H4 (cell line): Measurements from ENCODE around the genes BATF2, ZFPL1 and SYVN1.

DNA sequence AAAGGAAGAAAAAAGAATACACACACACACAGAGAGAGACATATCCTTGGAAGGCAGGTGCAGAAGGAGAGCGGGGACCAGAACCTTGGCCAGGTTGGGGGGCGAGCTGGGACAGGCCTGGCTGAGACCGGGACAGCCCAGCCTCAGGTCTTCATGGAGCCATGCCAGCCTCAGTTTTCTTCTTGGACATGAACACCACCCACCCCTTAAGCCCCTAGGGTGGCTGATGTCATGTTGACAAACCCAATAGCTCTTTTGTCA is 21.9 kb upstream of the SLC22A11 start:
- RAMPAGE, long total RNA, result no peak

DNA sequence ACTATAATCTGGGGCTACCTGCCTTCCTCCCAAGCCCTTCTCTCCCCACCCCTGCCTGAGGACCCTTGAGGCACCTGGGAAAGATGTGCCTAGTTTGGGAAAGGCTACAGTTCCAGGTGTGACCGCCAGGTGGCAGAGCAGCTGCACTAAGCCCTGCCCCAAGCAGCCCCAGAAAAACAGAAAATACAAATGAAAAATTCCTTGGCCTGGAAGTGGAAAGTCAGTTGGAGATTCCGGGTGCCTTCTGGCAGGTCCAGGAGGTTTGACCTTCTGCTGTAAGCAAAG is 2.3 kb upstream of the SLC22A11 start:
- RAMPAGE, long total RNA, result no peak

DNA sequence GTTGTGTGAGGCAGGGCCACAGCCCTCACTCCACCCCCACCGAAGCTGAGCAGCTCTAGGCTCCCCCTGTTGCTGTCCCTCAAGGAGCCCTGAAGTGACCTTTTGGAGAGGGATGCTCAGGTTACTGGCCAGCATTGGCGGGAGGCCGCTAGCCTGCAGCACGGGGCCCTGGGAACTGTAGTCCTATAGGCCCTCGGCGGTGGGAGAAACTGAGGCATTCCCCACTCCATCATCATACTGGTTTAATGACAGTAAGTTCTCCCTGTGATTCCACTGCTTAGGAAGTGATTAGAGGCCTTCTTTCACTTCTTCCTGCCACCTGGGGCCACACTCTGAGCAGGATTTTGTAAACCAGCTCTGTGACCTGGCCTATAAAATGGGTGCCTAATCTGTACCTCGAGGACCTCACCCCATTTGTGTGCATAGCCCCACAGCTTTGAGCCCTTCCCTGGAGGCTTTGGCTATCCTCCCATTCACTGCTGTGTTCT is 729 bp upstream of the PYGM start:
- RAMPAGE, long total RNA, result no peak

GRCh38 chr11:64763815-64764930 is 4.4 kb upstream of the PYGM start:
- RAMPAGE, long total RNA, result no peak

DNA sequence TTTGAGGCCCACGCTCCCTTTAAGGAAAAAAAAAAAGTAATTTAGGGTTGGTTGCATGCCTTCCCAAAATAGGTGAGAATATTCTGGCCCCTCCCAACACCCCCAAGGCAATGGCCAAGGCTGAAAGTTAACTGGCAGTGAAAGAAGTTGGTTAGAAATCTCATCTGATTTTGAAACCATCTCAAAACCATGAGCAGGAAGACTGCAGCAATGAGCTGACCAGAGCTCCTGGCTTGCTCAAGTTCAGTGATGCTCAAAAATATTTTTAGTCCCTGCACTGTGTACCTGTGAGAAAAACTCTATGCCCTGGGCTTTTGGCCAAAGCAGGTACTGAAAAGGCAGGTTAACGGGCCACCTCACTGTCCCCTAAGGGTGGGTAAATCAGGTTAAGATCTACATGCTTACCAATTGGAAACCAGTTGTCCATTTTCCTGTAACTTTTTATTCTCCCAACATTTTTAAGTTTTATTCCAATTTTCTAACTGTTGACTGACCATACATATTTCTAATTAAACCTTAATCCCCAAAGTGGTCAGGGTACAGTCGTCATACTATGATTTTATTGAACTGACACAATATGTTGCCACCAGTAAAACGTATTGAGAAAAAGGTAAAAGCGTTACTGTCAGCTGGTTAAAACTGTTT is 5.4 kb downstream of the SF1 start:
- RAMPAGE, long total RNA, result no peak

- RAMPAGE, long total RNA, result no peak
Measured at GRCh38 chr11:64849214-64850034, 5.0 kb upstream of the CDC42BPG start.

- RAMPAGE, long total RNA, result no peak
Measured at GRCh38 chr11:64853474-64854213, 9.2 kb upstream of the CDC42BPG start.

GRCh38 chr11:64876512-64877370 is 1.7 kb downstream of the EHD1 start:
- RAMPAGE, long total RNA, result no peak

- RAMPAGE, long total RNA, result no peak
Measured at GRCh38 chr11:64878741-64879583, 541 bp upstream of the EHD1 start.

- RAMPAGE, long total RNA, result no peak
Measured at GRCh38 chr11:64913977-64914261, 3.1 kb downstream of the ATG2A start.

DNA sequence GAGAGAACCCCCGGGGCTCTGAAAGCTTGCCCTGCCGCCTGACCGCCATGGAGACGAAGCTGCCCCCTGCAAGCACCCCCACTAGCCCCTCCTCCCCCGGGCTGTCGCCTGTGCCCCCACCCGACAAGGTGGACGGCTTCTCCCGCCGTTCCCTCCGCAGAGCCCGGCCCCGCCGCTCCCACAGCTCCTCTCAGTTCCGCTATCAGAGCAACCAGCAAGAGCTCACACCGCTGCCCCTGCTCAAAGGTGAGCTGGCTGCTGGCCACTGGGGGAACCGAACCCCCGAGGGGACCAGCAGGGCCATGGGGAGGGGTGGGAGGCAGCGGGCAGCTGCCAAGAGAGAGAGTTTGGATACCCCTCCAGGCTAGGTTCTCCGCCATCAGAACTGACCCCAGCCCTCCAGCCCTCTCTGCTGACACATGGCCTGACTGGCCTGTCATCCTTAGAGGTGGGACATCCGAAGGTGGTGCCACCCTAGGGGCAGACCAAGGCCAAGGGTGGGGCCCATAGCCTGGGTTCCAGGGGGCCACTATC is 1.3 kb downstream of the PPP2R5B start:
- RAMPAGE, long total RNA, result no peak

DNA sequence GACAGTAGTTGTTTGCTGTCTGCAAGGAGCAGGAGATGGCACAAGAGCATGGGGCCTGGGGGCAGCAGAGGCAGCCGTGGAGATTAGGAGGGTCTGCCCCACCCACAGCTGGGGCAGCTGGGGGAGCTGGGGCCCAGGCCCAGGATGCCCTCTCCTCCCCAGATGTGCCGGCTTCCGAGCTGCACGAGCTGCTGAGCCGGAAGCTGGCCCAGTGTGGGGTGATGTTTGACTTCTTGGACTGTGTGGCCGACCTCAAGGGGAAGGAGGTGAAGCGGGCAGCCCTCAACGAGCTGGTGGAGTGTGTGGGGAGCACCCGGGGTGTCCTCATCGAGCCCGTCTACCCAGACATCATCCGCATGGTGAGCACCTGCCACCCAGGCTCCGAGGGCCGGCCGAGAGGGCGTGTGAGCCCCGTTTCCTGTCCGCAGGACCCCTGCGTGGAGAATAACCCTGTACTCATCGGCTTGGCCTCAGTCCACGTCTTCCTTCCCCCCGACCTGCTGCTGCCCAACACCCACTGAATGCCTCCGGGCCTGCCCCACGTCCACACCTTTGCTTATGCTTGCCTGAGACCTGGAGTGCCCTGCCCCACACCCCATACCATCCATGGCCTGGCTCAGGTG is 2.2 kb downstream of the PPP2R5B start:
- RAMPAGE, long total RNA, result no peak

GRCh38 chr11:64996693-64997332 is at the start of gene BATF2:
BATF2 (minus strand) TSS chr11:64996971.
- RAMPAGE, long total RNA, result no peak

DNA sequence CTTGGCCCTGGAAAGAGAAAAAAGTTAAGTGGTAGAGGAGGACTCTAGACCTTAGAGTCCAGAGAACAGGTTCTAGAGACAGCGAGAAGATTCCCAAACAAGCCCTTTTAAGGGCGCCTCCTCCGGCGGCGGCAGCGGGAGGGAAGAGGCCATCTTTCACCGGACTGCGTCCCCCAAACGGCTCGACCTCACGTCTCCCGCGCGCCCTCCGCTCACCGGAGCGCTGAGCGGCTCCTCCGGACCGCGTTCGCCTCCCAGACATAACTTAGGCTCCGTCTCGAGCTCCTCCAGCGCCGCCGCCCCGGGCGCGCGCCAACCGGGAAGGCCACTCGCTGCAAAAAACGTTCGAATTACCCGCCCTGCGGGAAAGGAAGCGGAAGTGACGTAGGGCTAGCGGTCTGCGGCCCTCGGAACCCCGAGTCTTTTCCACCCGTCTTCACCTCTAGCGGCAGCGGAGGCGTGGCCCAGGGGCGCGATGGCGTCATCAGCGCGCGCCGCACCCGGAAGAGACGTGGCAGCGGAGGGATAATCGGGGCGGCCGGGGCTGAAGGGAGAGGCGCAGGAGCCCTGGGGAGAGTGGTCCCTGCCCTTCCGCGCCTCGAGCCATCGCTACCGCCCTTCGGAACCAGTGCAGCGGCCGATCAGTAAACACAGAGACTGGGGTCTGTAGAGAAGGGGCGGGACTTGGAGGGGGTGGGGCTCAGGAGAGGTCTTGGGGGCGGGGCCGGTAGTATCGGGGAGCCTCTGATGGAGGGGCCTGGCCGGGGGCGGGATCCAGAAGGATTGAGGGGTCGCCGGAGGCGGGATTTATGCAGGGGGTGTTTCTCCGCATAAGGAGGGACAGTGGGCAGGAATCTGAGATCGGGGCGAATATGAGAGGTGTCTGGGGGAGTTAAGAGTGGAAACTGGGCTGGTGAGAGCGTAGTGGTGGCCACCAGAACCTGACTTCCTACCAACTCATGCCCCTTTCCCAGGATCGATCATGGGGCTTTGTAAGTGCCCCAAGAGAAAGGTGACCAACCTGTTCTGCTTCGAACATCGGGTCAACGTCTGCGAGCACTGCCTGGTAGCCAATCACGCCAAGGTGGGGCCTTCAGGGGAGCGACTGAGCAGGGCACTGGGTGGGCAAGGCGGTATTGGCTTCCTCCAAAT is at the start of gene ZFPL1:
ZFPL1 (plus strand) TSS at position 506 of the 1,152 bp plus-strand sequence.
- RAMPAGE, long total RNA, result start-site peak on the minus strand centred at position 324 of the sequence, 7 bp wide, 49 reads; start-site peak on the plus strand centred at position 529 of the sequence, 45 bp wide, 120 reads

GRCh38 chr11:65113671-65114520 is 2.2 kb downstream of the TM7SF2 start:
- RAMPAGE, long total RNA, result no peak

DNA sequence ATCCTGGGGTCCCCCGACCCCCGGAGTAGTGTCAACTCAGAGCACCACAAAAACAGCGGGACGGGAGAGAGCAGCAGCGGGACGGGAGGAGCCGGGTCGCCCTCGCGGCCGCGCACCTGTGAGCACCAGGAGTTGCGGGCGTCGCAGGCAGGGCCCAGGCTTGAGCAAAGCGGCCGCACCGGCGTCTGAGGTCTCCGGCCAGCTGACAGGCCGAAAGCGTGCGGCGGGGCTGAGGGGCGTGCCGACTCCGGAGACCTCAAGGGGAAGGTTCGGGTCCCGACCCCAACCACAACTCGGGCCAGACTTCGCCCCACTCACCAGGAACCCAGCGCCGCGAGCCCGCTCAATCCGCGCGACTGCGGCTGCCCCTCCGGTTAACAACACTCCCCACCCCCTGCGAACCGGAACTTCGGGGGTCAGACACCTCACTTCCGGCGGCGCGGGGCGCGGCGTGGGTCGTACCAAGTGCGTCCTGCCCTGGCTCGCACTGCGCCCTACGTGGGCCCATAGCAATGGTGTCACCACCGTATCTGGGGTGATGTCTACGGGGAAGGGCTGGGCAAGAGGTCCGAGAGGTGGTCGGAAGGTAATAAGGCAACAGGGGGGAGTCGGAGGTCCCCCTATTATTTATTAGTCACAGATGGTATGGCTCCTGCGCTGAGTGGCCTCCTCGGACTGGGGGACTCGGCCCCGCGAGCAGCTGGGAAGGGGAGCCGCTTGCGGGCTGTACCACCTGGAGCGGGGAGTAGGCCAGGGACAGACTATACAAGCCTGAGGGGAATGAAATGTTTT is at the start of gene SYVN1:
SYVN1 (minus strand) TSS at position 382 of the 792 bp plus-strand sequence.
- RAMPAGE, long total RNA, result no peak

- RAMPAGE, long total RNA, result no peak
Measured at GRCh38 chr11:65134930-65136141, 1.0 kb upstream of the SYVN1 start.

- RAMPAGE, long total RNA, result no peak
Measured at GRCh38 chr11:65183104-65183449, 1.3 kb downstream of the CAPN1 start.

GRCh38 chr11:65301617-65302540 is 12.8 kb upstream of the CDC42EP2 start:
- RAMPAGE, long total RNA, result no peak

DNA sequence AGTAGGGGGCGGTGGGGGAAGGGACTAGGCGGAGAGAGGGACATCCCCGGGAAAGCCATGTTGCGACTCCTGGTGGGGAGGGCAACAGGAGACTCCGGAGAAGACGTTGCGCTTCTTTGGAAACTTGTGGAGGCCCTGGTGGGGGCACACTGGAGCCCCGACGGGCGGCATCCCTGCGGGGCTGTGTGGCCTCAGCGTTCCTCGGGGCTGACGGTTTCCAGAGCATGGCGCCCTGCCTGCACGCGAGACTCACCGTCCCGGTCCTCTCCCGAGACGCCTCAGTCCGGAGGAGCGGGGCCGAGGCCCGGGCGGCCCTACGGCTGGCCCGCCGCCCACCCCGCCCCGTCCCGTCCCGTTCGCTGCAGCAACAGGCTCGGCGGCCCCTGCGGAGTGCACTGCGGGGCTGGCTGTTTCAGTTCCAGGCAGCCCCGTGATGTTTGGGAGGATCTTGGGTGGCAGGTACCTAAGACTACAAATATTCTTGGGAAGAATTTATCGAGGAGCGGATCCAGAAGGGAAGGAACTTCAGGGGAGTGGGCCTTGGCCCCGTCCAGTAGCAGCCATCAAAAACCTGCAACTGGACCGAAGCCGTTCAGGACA is 421 bp downstream of the DPF2 start:
- RAMPAGE, long total RNA, result no peak